Omental fat pad (tissue), 4 donors: ENCODE measurements around a stretch of chr17.

DNA sequence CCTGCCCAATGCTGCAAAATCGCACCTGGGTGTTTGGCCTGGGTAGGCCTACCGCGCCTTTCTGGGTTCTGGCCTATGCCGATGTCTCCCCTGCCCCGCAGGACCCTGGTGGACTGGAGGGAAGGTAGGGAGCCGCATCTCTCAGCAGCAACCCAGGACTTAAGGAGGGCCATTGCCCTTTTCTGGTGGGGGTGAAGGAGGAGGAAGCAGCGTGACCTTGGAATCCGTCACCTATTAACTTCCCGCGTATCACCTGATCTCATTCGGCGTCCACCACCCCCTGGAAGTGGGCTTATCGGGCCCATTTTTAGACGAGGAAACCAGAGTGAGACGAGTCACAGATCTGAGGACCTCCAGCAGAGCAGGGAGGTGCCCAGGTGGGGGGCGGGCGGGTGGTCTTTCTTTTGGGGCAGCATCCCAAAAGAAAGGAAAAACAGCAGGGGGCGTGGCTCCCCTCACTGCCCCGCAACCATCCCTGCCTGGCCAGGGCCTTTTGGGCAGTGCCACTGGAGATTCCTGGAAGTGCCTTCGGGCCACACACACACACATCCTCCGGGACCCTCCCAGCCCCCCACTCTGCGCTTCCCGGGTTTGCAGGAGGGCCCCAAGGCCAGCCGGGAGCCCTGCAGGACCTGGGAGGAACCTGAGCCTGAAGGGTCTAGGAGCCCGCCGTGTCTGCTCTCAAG, 36.5 kb downstream of the TMEM235 start:
- PRO-cap = no peak
- RAMPAGE, long total RNA, 4 experiments = no peak in any of the 4 experiments

GRCh38 chr17:78272594-78273326, 41.3 kb downstream of the TMEM235 start:
- PRO-cap = no peak
- RAMPAGE, long total RNA, 4 experiments = no peak in any of the 4 experiments

- PRO-cap = no peak
- RAMPAGE, long total RNA, 4 experiments = start-site peak on the plus strand in 2 of 4 experiments, at chr17:78343296-78343431 at its widest, 6 to 10 reads per replicate
Observed at GRCh38 chr17:78343156-78344169, 16.4 kb downstream of the SOCS3 start.

DNA sequence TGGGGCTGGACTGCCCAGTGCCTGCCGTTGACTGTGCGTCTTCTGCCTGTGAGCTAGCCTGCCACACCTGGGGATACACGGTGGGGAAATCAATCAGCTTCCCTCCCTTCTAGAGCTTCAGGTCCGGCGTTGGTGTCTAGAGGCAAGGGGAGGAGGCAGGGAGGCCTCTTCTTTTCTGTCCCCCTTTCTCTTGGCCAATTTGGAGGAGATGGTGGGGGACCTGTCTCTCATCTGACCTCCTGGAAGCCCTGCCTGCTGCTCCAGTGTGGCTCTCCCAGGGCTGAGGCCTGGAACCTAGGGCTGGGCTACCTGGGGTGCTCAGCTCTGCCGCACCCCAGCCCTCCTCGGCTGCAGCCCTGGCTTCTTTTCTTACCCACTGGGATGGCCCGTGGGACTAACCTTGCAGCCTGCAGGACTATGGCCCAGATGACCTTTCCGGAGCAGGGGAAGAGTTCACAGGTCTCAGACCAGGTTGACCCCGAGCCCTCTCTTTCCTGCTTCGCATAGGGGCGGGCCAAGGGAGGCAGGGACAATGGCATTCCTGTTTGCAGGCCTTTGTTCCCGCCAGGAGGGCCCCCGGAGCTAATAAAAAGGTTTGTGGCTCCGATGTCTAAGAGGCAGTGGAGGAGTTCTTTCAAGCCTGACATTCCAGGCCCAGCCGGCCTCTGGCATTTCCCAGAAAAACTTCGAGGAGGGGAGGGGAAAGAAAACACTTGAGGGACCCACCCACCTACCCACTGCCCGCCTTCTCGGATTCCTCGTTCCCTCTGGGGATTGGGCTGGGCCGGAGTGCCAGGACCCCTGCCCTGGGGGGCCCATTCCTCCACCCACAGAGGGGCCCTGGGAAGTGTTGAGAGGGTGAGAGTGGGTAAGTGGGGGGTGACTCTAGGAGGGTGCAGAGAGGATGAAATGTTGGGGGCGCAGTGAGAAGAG, 5.6 kb upstream of the SOCS3 start:
- PRO-cap = no peak
- RAMPAGE, long total RNA, 4 experiments = no peak in any of the 4 experiments

DNA sequence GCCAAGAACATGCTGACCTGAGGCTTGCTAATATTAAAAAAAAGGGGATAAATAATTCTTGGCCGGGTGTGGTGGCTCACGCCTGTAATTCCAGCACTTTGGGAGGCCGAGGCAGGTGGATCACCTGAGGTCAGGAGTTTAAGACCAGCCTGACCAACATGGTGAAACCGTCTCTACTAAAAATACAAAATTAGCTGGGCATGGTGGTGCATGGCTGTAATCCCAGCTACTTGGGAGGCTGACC, 957 bp downstream of the PGS1 start:
- PRO-cap = no peak
- RAMPAGE, long total RNA, 4 experiments = no peak in any of the 4 experiments

DNA sequence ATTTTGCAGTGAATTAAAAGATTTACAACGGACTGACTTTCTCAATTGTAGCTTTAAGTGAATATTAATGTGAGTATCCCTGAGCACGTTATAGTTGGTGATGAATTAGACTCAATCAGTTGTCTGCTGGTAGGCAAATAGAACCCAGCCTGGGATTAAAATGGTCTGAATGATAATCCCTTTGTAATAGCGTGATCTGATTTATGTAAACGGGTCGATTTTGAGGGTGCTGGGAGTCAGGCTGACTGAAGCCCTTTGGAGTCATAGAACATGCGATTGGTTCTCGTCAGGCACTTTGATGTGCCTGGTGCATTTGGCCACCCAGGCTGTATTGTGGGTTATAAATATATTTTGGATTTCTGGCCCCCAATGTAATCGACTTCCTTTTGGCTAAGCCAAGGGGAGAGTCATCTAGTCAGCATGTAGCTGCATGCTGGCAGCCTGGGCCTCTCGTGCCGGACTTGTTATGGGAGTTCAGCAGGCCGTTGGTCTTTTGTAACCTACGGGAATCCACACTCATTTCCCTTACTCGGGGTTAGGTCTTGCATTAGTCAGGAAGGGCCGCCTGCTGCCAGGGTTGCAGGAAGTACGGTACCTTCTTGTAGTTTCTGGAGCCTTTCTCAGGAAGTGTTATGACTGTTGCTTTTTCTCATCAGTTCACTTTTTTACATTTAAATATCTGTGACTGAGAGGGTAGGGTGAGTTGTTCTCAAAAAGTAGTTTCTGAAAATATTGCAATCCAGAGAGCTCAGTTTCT, 5.5 kb downstream of the PGS1 start:
- PRO-cap = no peak
- RAMPAGE, long total RNA, 4 experiments = start-site peak on the minus strand in 3 of 4 experiments, centred at positions 440 to 453 of the sequence, 12 to 16 reads per replicate

GRCh38 chr17:78397869-78398371, 19.5 kb downstream of the PGS1 start:
- PRO-cap = no peak
- RAMPAGE, long total RNA, 4 experiments = no peak in any of the 4 experiments

- PRO-cap = no peak
- RAMPAGE, long total RNA, 4 experiments = no peak in any of the 4 experiments
Observed at GRCh38 chr17:78441844-78442490, 63.5 kb downstream of the PGS1 start.

DNA sequence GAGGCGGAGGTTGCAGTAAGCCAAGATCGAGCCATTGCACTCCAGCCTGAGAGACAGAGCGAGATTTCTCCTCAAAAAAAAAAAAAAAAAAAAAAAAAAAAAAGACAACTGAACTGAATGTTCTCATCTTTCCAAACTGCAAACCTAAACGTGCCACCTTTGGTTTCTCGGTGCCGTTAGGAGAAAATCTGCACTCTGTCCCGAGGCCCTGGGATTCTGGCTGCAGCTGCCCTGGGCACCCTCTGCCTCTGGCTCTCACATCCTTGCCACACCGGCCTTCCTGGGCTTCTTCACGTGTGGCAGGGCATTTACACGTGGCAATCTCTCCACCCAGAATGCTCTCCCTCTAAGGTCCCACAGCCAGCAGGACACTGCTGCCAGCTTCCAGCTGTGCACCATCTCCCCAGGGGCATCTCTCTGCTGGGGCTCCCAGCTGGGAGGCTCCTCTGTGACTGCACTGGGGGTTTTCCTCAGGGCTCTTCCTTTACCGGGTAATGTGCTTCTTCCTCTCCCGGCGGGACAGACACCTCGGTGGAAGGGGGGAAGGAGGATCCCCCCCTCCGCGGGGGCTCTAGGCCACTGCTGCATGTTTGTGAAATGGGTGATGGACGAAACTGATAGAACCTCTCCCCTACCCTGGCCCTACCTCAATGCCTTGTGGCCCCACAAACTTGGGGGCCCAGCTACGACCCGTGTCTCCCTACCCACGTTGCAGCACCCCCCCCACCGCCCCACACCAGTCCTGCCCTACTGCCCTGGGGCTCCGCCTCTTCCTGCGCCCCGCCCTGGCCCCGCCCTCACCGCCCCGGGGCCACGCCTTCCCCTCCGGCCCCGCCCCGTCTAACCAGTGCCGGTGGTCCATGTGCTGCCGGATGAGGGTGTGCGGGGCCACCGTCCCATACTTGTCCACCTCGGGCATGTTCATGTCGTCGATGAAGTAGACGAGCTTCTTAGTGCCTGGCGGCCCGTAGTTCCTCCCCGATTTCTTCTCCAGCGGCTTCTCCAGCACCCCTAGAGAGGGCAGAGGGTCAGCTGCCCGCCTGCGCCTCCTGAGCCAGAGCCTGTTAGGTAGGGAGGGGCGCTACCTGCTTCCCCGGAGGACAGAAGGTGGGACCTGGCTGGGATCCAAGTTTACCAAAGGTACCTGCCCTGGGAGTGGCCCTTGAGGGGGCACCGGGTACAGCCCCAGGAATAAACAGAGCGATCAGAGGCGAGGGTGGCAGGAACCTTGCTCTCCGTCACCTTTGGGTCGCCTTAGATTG, 92.7 kb downstream of the DNAH17 start:
- PRO-cap = no peak
- RAMPAGE, long total RNA, 4 experiments = no peak in any of the 4 experiments

DNA sequence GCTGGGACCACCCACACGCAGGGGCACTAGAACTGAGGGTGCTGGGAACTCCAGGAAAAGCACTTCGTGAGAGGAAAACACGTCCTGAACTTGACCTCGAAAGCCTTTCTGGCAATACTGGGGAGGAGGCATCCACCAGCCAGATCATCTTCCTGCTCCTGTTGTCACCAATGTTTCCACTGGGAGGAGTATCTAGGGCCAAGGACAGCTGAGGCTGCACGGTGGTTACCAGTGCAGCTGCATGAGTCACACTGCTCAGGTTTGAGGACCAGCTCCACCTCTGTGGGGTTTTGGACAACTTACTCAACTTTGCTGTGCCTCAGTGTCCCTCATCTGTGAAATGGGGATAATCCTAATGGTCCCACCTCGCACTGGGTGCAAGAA, 100.4 kb upstream of the DNAH17 start:
- PRO-cap = no peak
- RAMPAGE, long total RNA, 4 experiments = no peak in any of the 4 experiments

GRCh38 chr17:78722356-78722704, 59.7 kb downstream of the CYTH1 start:
- PRO-cap = no peak
- RAMPAGE, long total RNA, 4 experiments = no peak in any of the 4 experiments

DNA sequence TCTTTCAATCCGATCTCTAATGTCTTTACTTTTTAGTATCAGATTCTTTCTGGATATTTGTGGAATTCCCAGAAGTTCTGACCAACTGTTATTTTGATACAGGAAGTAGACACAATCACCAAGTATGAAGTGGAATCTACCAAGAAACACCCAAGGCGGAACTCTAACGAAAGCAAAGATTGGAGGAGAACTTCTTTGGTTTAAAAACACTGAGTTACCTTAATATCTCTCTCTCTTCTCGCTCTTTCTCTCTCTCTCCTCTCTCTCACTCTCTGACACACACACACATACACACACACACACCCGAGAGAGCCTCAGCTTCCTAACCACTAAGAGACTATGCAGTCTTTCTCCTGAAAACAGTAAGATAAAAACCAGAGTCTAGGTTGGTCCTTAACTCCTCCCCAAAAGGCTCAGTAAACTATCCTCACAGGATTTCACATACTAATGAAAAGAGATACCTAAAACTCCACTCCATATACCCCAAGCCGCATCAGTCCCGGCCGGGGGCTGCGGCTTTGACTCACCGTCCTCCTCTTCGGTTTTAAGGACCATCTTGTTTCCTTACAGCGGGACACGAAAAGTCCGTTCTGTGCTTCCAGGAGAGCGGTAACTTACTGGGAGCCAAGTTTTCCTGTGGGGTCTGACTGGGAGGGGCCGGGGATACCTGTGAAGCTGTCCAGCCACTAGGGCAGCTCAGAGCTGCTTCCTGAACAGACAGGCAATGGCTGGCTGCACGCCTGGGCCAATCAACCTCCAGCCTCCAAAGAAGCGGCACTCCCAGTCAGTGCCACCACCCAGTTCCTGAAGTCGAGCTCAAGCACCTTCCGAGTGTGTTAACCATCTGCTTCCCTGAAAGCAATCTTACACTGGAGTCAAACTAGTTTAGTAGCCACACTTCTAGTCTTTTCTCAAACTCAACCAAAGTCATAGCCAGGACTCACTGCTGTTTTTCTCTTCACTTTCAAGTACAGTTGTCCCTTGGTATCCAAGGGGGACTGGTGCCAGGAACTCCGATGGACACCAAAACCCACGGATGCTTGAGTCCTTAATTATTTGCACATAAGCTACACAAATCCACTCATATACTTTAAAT, 45.6 kb downstream of the CYTH1 start:
- PRO-cap = unidirectional peak, minus-strand start at position 619 of the sequence
- RAMPAGE, long total RNA, 4 experiments = start-site peak on the minus strand in 1 of 4 experiments, centred at position 656 of the sequence, 742 reads per replicate

GRCh38 chr17:78759581-78760321, 22.3 kb downstream of the CYTH1 start:
- PRO-cap = no peak
- RAMPAGE, long total RNA, 4 experiments = no peak in any of the 4 experiments

GRCh38 chr17:78774342-78775537, 7.3 kb downstream of the CYTH1 start:
- PRO-cap = no peak
- RAMPAGE, long total RNA, 4 experiments = no peak in any of the 4 experiments

DNA sequence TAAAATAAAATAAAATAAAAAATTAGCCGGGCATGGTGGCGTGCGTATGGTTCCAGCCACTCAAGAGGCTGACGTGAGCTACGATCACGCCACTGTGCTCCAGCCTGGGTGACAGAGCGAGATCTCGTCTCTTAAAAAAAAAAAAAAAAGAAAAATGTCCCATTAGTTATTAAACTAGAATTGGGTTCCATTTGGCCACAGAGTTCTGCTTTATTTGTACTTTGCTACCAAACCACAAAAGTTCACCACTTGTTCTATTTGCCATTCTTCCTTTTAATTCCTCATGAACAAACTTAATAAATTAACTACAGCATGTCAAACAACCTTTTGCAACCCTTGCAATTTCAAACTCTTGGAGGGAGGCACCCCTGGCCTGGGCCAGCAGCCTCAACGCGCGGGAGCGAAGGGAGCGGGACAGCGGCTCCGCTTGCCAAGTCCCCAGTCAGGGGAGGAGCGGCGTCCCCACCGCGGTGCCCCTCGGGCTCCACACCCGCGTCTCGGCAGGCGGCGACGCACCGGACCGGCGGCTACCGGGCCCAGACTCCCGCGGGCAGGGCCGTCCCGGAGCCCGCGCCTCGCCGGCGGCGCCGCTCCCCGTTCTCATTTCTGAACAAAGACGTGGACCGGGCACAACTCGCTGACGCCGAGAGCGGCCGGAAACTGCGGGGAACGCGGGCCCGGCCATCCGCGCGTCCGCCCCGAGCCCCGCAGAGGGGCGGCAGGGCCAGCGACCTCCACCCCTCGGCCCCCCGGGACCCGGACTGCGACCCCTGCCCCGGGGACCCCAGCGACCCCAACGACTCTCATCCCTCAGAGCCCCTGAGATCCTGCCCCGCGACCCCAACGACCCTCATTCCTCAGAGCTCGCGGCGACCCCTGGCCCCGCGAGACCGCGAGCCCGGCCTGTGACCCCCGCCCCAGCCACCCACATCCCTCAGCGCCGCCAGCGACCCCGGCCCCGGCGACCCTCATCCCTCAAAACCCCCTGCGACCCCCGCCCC, 735 bp downstream of the CYTH1 start:
- PRO-cap = no peak
- RAMPAGE, long total RNA, 4 experiments = no peak in any of the 4 experiments

DNA sequence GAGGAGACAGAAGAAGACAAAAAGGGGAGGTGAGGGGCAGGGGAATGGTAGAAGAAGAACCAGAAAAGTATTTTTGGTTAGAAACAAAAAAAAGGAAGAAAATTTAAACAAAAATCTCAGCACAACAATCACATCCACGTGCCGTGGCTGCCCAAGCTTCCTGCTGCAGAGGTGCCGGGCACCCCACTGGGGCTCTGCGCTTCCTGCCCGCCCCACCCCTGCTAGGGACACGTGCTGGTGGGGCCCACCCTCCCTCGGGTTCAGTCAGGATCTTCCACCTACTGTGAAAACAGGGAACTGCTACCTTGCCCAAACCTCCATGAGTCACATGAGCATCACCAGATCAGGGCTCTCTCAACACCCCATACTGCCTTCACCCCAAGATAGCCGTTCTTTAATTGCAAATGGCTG, 24.3 kb upstream of the CYTH1 start:
- PRO-cap = no peak
- RAMPAGE, long total RNA, 4 experiments = no peak in any of the 4 experiments

DNA sequence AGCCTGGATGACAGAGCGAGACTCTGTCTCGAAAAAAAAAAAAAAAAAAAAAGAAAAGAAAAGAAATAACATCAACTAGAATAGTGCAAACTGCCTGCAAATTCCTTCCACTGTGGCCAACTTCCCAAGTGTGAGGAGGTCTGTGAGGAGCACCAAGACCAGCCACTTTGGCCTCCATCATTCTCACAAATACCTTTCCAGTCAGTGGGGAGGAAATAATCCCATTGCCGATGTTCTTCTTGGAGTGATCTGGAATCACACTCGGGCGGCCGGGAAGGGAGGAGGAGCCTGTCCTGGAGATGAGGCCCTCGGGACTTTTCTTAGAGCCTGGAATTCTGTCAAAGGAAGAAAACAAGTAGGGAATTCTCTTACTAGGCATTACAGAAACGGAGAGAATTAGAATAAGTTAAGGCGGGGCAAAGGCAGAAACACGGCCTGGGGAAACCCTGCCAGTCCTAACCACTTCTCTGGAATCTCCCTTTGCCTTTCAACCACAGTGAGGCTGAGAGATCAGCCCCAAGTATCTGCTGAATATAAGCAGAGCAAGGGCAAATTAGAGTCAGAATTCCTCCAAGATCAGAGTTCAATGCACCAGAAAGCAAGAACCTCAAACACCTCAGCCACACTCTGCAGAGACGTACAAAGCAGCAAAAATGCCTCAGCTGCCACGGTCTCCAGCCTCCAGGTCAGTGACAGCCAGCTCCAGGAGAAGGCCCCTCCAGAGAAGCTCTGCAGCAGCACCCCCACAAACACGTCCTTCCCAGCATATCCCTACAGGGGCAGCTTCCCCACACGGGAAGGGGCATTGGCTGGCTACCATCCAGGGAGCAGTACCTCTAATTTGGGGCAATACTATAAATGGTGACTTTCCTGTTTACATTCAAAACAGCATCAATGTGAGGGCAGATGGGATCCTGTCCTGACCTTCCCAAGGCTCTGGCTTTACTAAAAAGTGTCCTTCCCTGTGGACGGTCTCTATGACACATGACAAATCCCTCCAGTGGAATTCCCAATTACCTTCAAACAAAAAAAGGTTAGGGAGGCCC, 27.6 kb downstream of the USP36 start:
- PRO-cap = no peak
- RAMPAGE, long total RNA, 4 experiments = no peak in any of the 4 experiments

- PRO-cap = no peak
- RAMPAGE, long total RNA, 4 experiments = no peak in any of the 4 experiments
Observed at GRCh38 chr17:78818096-78818485, 22.5 kb downstream of the USP36 start.

DNA sequence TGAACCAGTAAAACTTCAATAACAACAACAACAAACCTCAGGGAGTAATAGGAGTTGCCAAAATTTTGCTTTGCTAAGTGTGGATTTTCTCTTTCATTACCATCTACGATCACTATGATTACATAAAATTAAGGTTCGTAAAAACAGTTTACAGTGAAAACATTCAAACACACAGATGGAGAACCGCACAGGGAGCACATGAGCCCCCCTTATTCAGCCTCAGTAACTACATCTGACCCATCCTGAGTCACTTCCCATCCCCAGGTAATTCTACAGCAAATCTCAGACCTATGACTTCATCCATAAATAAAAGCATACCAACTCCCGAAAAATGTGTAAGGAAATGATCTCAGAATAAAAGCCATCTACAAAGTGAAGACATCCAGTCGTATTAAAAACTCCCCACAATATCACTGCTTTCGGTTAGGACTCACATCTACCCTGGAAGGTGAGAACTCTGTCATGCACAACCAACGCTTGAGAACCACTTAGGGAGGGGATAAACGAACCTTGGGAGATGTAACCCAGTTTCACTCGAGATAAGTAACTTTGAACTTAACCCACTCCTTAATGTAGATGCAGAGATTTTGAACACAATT, 1.4 kb downstream of the USP36 start:
- PRO-cap = no peak
- RAMPAGE, long total RNA, 4 experiments = no peak in any of the 4 experiments

GRCh38 chr17:78870613-78871060, 30.0 kb upstream of the USP36 start:
- PRO-cap = no peak
- RAMPAGE, long total RNA, 4 experiments = no peak in any of the 4 experiments